HGPS cell (cell line): ENCODE measurements around the gene CD9.

DNA sequence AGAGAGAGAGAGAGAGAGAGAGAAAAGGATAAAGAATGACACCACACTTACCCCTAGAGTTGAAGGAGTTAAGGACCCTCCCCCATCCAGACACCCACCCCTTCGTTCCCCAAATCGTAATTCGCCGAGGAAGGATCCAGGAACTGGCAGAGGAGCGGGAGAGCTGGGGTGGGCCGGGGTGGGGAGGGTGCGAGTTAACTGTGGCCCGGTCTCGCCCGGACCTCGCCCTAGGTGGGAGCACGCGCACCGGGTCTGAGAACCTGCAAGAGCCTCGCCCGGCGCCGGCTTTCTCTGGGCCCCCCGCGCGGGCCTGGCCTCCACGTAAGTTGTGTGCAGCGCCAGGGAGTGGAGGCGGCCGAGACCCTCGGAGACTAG, 318 bp upstream of the PRMT8 start:
- RRBS, result no CpG with 5 or more reads among the region's 26 CpGs

DNA sequence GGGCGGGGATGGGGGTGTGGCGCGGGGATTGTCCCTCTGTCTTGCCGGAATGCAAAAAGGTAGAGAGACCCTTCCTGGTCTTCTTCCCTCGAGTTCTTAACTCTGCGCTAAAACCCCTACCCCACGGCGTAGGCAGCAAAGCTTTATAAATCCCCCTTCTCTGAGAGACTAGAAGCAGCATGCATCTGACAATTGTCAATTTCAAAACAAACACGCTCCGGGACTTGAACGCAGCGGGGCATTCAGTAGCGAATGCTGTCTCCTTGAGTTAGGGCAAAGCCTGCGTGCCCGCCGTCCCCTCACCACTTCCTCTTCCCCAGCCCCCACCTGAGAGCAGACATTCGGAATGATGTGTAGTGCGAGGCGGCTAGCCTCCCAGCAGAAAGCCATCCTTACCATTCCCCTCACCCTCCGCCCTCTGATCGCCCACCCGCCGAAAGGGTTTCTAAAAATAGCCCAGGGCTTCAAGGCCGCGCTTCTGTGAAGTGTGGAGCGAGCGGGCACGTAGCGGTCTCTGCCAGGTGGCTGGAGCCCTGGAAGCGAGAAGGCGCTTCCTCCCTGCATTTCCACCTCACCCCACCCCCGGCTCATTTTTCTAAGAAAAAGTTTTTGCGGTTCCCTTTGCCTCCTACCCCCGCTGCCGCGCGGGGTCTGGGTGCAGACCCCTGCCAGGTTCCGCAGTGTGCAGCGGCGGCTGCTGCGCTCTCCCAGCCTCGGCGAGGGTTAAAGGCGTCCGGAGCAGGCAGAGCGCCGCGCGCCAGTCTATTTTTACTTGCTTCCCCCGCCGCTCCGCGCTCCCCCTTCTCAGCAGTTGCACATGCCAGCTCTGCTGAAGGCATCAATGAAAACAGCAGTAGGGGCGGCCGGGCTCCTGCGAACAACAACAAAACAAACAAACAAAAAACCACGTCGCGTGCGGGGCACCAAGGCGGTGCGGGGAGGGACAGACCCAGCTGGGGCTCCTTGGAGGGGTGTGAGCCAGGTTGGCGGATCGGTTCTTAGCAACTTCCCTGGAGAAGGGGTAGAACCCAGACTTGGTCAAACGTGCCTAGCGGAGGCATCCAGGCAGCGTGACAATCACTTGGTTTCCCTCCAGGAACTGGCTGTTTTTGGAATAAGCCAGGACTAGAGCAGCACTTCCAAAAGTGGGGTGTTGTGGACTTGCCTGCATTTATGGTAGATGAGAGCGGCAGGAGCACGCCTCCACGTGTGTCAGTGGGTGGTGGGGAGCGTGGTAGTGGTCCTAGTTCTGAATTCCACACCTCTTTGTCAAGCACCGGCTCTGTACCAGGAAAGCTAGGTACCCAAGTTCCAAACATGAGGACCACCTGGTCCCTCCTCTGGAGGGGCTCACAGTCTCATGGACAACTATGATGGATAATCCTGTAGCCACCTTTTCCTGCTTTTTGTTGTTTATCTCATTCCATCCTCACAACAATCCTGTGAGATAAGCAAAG, 2.4 kb downstream of the PRMT8 start:
- RRBS, result no CpG with 5 or more reads among the region's 72 CpGs

GRCh38 chr12:3751941-3752641, 818 bp downstream of the CRACR2A start:
- RRBS, result no CpG with 5 or more reads among the region's 20 CpGs

- RRBS, result no CpG with 5 or more reads among the region's 2 CpGs
Observed at GRCh38 chr12:3870831-3871230, 2.4 kb downstream of the PARP11 start.

DNA sequence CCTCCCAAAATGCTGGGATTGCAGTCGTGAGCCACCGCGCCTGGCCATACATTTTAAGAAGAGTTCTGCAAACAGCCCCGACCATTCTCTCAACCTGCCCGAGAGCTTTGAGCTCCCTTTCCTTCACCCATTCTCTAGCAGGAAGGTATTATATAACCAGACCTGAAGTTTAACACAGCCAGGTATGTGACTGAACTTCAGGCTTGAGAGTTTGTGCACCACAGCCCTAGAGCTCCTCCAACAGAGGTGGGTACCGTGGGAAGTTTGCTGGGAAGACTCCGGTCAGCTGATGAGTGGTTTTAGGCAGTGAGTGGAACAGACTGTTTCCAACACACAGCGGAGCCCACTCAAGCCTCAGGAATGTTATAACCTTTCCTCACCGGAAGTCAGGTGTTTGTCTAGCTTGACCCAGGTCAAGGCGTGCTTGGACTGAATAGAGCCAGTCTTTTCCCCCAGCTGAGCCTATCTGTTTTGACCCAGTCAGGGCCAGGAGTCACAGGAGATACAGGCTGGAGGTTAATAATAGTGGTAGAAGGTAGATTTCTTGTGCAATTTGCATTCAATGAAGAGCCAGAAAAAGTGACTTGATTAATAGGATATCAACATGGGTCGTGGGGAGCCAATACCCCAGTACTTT, 138.3 kb upstream of the PARP11 start:
- RRBS, result 63% methylated on average over 2 of the region's 11 CpGs

- RRBS, result no CpG with 5 or more reads among the region's 4 CpGs
Observed at GRCh38 chr12:4013312-4014057, 140.3 kb upstream of the PARP11 start.

DNA sequence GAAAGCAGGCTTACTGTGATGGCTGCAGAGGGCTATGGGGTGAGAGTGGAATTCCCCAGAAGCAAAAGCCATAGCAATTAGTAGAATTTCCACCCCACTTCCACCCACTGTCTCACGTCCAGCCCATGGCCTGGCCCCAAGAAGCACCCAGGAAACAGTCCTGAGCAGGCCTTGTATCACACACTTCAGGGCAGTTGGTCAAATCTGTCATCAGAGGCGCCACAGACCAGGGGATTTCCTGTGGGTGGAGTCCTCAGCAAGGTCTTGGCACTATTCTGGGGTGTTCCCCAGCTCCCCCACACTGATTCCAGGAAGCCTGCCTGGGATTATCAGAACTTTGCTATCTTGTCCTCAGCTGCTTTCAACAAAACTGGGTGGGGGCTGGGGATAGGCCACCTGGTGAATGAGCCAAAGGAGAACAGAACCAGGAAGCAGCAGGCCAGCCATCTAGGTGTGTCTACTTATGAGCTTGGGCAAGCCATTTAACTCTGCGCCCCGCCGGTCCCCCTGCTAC, 120.1 kb upstream of the CCND2 start:
- RRBS, result no CpG with 5 or more reads among the region's 5 CpGs

GRCh38 chr12:4392126-4392877, 12.8 kb upstream of the FGF23 start:
- RRBS, result 38% methylated on average over 7 of the region's 17 CpGs

DNA sequence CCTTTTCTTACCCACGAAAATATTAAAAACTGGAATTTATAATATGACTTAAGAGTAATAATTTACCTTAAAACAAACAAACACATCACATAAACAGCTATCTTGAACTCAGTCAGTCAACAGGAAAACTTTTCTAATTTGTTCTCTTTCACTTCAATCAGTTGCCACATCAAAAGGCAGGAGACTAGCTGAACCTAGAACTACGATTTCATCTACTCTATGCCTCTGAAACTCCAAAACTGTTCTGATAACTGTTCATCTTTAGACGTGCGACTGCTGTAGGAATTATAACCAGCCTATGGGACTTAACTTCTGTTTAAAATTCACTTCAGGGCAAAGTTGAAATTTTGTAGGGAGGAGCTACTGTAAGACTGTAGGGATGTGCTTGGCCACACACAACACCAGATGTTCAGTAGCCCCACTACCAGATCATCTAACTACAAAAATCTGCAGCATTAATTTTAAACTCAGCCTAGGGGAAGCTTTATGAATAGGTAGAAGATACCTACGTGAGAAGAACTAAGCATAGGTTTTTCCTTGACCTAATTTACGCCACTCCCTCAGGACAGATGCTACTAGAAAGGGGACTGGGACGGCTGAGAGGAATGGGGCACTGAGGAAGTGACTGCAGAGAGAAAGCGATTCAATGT, 7.2 kb downstream of the C12orf4 start:
- RRBS, result no CpG with 5 or more reads among the region's 8 CpGs

DNA sequence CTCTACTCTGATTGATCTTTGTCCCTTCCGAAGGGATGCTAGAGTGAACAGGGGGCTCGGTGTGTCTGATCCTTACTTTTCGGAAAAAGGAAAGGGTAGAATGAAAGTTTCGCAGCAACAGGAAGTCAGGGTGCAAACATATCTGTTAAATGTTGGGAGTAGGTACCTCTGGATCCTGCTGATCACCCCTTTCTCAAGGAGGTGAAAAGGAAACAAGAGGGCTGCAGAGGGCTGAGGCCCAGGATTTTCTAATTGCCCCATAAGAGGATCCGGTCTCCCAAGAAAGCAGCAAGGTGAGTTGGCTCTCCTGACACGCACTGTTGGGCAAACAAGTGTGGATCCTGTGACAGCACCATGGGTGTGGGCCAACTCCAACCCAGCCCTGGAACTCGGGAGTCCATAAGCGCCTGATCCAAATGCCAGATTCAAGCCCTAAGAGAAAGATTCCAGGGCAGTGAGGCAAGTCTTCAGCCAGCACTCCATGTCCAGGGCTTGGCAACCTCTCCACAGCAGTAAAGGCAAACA, 33.0 kb downstream of the KCNA5 start:
- RRBS, result no CpG with 5 or more reads among the region's 8 CpGs

DNA sequence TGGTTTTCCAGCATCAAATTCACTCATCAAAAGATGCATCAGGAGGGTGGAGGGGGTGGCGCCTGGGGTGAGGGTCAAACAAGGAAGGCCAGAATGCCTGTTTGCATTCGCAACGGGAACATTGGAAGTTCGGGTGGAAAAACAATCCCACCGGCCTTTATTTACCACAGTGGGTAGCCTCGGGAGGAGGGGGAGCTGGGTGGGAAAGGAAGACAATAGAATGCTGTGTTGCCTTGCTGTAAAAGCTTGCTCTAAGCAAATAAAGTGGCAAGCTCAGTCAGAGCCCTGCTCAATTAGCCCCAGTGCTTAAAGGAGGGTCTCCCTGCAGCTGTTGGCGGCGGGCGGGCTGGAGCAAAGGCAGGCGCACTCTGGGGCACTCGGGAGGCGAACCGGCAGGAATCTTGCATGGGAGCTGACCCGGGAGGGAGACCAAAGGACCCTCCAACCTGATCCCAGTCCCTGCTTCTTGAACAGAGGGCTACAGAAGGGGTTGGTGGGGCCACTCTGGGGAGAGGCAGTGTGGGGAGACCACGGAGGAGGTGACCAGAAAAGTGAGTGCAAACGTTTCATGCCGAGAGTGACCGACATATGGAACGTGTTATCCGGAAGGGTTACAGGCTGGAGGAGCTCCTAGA, 48.4 kb downstream of the NTF3 start:
- RRBS, result no CpG with 5 or more reads among the region's 20 CpGs

DNA sequence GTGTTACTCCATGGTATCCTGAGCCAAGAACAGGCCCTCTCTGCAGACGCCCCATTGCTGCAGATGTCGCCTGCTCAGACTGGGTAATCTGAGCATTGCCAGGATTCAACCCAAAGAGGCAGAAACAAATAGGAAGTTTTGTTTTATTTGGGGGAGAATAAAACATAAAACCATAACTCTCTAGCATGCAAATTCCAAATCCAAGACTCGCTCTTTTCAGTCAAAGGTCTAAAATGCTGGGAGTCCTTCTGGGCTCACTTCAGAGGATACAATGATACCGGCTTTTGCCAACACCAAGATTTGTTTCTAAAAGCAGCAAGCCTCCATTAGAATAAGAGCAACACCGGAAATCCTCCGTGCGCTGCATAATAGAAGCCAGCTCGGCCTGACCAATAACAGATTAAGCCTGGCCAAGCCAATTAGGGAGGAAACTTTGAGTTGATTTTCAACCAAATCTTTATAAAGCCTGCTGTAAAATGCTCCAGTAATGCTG, 149.9 kb downstream of the NTF3 start:
- RRBS, result 25% methylated on average over 1 of the region's 8 CpGs

DNA sequence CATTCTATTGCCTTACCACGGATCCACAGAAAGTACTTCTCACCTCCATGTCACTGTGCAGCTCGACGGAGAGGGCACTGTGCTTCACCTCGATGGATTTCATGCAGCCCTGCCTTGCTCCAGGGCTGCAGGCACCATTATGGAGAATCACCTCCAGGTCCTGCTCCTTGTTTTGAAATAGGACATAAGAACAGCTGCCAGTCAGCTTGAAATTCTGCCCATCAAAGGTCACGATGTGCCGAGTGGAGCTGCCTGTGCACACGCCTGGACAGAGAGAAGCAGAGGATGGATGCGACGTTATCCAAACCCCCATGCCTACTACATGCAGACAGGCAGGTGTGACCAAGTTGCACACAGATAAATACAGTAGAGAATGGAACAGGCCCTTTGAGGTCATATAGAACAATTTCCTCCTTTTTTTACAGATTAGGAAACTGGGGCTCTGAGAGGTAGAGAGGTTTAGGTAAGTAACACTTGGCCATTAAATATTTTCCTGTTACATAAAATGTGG, 51.0 kb upstream of the ANO2 start:
- RRBS, result no CpG with 5 or more reads among the region's 9 CpGs

DNA sequence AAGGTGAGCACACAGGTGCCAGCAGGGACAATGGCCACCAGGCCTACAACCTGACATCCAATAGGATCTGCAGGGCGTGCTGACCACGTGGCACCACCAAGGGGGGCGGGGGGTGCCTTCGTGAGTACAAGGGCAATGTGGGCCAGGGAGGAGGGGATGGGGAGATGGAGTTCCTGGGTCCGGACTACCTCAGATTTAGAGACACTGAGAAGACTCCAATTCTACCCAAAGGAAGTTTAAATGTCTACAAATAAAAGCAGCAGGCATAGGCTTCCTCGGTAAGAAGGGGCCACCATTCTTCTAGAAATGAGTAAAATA, 71.8 kb upstream of the ANO2 start:
- RRBS, result no CpG with 5 or more reads among the region's 6 CpGs

DNA sequence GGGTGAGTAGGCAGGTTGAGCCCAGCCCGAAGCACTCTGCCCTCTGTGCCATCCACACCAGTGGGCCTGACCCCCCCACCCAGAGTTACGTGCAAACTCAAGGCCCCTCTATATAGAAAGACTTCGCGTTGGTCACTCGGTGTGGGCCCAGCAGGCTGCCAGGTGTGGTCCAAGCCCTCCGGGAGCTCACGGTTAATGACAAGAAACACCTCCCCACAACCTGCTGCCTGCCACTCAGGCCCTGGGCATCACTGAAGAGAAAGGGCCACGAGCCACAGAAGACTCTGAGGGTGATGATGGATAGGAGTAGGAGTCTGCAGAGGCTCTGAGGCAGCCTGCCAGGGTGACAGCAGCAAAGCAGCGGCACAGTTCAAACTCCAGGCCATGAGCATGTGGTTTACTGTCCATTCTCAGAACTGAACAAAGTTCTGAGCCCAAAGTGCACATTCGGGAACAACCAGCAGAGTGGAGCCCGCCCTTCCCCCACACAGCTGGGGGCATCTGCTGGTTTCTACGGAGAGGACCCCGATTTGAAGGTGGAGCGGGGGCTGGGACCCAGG, 66.0 kb downstream of the VWF start:
- RRBS, result no CpG with 5 or more reads among the region's 14 CpGs

DNA sequence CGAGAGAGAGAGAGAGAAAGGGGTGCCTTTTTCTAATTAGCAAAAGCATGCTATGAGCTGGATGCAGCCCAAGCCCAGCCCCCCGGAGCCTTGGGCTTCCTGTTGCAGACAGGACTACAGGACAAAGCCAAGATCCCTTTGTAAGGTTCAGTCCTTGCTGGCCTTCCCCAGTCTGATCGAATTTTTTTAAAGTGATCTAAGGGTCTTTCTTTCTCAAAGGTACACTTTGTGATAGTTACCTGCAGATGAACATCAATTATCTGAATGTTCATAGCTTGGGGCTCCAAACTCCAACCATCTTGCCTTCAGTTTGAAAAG, 36.0 kb downstream of the VWF start:
- RRBS, result no CpG with 5 or more reads among the region's 3 CpGs

DNA sequence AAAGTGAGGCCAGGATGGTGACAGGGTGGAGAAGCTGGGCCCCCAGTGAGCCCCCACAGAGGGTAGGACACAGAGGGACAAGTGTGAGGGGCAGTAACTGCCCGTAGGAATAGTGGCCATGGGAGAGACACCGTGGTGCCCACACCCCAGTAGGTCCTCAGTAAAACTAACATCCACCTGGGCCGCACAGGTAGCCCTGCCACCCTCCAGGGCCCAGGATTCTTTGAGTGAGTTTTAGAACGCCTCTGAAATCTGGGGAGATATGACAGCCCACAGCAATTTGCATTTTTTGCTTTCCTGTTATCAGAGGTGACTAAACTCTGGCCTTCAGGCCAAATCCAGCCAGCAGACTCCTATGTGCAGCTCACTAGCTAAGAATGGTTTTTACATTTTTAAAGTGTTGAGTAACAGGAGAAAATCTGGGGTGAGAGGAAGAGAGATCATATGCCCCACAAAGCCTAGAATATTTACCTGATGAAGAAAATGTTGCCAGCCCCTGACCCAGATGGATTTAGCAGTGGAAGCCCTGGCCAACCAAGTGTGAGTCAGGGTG, 33.0 kb upstream of the CD9 start:
- RRBS, result no CpG with 5 or more reads among the region's 4 CpGs

- RRBS, result no CpG with 5 or more reads among the region's 4 CpGs
Observed at GRCh38 chr12:6183864-6184284, 16.3 kb upstream of the CD9 start.

DNA sequence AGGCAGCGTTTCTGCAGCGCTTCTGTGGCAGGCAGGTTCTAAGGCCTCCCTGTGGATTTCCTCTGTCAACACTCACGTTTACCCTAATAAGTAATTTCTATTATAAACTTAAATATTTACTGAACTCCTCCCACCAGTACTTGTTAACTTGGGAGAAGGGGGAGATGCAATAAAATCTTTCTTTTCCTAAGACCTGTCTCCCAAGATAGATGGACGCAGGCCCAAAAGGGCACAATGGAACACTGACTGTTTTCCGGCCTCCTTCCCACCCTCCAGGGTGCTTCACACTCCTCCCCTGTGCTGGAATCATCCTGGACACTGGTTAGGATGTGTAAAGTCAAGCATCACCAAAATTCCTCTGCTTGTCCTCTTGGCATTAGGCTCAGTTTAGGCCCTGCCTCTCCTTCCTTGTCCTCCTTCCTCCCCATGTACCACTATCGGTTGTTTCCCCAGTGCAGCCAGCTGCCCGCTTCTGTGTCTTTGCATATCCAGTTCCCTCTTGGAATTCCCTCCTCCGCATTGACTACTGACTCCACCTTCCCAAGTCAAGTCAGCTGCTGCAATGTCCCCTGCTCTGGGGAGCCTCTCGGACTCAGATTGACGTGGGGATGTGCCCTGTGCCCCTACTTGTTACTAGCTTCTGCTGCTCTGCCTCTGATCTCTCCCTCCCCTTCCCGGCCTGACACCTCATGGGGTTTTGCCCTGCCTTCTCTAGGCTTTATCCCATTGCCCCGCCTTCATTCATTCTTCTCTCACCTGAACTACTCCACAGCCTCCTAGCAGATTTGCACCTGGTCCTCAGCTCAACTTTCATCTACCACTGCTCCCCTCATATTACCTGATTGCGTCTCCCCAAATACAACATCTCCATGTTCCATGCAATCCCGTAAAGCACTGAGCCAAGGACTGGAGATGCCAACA, 2.3 kb upstream of the CD9 start:
- RRBS, result no CpG with 5 or more reads among the region's 14 CpGs

- RRBS, result 2% methylated on average over 28 of the region's 69 CpGs
Observed at GRCh38 chr12:6200299-6201120, at the start of gene CD9. Gene CD9 (plus strand): TSS chr12:6200400.